Metastatic Lung Carcinoma in the Adrenal Gland (tissue), 1 donor: ENCODE data around the genes PLPP6, RCL1, PDCD1LG2 and MLANA.

DNA sequence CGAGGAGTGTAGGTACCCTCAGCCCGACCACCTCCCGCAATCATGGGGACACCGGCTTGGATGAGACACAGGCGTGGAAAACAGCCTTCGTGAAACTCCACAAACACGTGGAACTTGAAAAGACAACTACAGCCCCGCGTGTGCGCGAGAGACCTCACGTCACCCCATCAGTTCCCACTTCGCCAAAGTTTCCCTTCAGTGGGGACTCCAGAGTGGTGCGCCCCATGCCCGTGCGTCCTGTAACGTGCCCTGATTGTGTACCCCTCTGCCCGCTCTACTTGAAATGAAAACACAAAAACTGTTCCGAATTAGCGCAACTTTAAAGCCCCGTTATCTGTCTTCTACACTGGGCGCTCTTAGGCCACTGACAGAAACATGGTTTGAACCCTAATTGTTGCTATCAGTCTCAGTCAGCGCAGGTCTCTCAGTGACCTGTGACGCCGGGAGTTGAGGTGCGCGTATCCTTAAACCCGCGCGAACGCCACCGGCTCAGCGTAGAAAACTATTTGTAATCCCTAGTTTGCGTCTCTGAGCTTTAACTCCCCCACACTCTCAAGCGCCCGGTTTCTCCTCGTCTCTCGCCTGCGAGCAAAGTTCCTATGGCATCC is 957 bp downstream of the GLIS3 start:
- PRO-cap, result no peak

- PRO-cap, result no peak
These were observed 18.2 kb downstream of the SLC1A1 start for GRCh38 chr9:4508128-4509183.

GRCh38 chr9:4549936-4550432 is 59.7 kb downstream of the SLC1A1 start:
- PRO-cap, result no peak

DNA sequence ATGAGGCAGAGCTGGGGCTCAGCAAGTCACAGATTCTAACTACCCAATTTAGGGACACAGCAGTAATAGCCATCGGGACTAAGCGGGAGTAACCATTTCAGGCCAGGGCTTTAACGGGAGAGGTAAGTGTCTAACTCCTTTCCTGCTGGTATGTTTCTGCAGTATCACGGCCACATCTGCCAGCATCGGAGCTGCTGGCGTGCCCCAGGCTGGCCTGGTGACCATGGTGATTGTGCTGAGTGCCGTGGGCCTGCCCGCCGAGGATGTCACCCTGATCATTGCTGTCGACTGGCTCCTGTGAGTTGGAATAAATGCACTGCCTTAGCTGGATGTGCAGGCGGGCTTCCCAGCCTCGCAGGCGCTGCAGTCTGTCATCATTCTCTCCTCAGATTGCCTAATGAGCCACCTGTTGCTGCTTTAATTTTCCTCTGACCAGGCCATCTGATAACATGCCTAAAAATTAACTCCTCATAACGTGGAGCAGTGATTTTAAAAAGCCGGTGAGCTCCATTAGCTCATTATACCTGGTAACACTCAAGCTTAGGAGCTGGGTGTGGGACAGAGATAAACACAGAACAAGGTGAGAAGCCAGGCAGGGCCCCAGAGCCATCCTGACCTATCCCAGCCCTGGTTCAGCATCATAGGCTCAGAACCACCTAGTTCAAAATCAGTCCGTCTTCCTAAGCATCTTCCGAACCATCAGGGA is 79.1 kb upstream of the PLPP6 start:
- PRO-cap, result no peak

- PRO-cap, result no peak
These were observed 78.1 kb upstream of the PLPP6 start for GRCh38 chr9:4583919-4584436.

- PRO-cap, result bidirectional peak, plus-strand start at chr9:4662294, minus-strand start at chr9:4662165
These were observed at the start of gene PLPP6 for GRCh38 chr9:4662074-4663103. PLPP6 (plus strand) TSS chr9:4662294.

GRCh38 chr9:4762756-4763609 is 22.0 kb upstream of the AK3 start:
- PRO-cap, result no peak

DNA sequence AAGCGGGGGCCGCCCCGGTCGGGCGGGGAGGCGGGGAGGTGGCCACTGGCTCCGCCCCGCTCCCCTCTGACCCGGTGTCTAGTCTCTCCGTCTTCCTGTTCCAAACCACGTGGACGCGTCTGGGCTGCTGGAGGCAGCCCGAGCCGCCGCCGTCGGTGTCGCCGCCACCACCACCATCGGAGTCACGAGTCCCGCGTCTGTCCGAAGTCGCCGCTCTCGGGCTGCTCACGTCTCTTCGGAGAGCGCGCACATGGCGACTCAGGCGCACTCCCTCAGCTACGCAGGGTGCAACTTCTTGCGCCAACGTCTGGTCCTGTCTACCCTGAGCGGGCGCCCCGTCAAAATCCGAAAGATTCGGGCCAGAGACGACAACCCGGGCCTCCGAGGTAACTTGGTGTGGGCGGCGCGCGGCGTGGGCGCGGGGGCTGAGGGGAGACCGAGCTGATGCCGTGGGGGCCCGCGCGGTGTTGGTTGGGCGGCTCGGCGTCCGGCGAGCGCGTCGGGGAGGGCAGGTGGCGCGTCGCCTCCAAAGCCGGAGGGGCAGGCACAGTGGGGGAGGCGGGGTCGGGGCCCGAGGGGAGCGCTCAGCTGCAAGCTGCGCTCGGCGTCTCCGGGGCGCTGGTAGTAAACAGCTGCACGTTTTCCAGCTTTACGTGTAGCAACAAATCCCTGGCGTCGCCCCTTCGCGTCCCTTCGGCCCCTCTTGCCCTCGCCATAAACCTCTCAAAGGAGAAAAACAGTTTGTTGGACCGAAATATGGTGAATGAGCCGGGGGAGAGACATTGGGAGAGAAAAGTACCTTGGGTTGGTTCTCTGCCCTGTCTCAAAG is at the start of gene RCL1:
TSS of gene RCL1 (plus strand) at position 103 of the 829 bp plus-strand sequence.
- PRO-cap, result bidirectional peak, plus-strand start at position 108 of the sequence, minus-strand start outside the sequence; unidirectional peak, plus-strand start at position 187 of the sequence

DNA sequence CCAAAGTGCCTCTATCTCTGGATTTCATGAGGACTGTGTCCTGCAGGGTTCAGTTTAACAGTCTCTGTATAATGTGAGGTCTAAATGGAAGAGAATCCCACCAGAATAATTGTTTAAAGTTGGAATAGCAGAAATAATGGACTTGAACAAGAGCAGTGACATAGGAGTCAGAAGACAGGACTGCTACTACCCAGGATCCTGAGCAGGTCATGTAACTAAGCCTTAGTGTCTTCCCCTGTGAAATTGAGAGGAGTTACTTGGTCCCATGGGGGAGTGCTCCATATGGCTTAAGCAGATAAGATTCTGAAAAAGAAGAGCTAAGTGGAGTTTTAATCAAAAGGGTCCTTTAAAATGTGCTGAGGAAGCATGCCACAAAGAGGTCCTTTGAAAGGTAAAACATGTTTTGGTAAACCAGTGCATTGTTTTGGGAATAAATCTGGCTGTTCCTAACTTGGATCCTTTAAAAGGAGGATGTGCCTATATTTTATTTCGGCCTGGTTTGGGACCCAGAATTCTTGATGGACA is 5.5 kb downstream of the RCL1 start:
- PRO-cap, result no peak

DNA sequence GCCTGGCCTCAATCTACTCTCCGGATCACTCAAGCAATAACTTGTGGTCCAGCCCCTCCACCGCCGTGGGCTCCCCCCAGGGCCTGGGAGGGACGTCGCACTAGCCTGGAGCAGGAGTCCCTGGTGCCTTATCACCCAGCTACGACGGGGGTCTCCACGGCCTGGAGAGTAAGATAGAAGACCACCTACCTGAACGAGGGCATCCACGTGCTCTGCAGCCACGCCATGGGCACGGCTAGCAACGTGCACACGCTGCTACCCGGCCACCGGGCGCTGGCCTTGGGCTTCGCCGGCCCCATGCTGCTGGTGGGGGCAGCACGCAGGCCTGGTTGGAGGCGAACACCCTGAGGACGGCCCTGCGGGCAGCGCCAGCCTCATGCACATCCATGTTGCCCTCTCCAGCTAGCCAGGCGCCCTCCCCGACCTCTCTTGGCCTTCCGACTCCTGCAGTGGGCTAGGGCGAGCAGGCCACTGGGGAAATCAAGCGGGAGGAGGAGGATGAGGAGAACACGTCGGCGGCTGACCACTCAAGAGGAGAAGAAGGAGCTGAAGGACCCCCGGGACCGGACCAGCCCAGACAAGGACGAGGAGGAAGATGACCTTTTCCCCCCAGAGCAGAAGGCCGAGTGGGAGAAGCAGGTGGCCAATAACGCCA is 73.4 kb downstream of the INSL6 start:
- PRO-cap, result no peak

GRCh38 chr9:5488465-5489061 is 21.8 kb upstream of the PDCD1LG2 start:
- PRO-cap, result no peak

GRCh38 chr9:5500659-5501400 is 9.5 kb upstream of the PDCD1LG2 start:
- PRO-cap, result no peak

- PRO-cap, result no peak
These were observed 622 bp upstream of the PDCD1LG2 start for GRCh38 chr9:5509558-5510260.

- PRO-cap, result bidirectional peak, plus-strand start at chr9:5510531, minus-strand start at chr9:5510455
These were observed at the start of gene PDCD1LG2 for GRCh38 chr9:5510261-5510682. PDCD1LG2 (plus strand) TSS chr9:5510531.

DNA sequence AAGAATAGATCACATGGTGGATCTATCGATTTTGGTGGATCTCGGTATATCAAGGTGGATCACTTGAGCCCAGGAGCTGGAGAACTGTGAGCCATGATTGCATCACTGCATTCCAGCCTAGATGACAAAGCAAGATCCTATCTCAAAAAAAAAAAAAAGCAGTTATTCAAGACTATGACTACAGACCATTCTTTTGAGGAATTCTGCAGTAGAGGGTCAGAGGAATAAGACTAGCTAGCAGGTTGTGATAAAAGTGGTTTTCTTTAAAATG is 15.0 kb downstream of the ERMP1 start:
- PRO-cap, result no peak

GRCh38 chr9:5832053-5832731 is 725 bp downstream of the ERMP1 start:
- PRO-cap, result unidirectional peak, plus-strand start at chr9:5832649

DNA sequence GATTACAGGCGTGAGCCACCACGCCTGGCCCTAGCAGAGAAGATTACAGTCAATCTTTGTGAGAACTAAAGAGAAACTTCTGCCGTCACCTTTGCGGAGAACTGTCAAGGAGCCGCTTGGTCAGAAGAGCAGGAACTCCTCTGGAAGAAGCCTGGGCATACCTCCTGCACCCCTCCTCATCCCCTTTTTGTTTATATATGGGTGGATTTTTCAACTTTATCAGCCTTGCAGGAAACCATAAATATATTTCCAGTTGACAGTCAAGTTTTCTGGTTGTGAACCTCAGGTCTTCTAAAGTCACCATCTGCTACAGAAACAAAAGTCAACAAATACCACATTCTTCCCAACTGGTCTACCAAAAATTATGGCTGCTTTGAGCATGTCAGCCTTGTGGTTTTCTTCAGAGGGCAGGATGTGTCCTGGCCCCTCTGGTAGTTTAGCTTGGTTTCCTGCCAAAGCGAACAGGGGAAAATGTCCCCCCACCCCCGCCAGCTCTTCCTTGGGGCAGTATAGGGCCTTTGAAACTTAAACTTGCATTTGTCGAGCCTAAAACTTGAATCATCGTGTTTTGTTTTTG is 11.7 kb upstream of the ERMP1 start:
- PRO-cap, result no peak

DNA sequence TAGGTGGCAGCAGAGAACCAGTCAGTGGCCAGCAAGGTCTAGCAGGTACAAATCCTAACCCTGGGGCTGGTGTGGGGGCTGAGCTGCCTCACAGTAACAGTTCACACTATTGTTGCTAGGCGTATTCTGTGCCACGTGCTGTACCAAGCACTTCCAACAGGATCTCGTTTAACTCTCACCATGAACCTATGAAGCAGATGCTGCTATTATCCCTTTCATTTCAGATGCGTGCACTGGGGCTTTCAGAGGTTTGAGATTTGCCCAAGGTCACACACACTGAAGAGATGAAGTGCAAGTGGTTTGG is 4.5 kb upstream of the MLANA start:
- PRO-cap, result no peak

DNA sequence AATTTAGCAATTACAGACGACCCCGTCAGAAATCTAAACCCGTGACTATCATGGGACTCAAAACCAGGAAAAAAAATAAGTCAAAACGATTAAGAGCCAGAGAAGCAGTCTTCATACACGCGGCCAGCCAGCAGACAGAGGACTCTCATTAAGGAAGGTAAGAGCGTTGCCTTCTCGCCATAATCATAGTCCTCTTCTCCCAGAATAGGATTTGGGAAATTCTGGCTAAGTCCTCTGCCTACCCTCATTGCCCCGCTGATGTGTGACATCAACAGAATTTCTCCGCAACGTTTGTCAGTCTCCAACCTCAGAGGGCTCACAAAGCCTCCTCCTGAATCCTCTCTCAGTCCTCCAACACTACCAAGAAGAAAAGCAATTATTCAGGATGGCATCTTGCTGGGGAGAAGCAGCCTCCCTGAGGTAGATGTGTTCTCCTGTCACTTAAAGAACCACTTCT is at the start of gene MLANA:
TSS of gene MLANA (plus strand) at position 110 of the 457 bp plus-strand sequence.
- PRO-cap, result no peak

GRCh38 chr9:6008842-6009077 is 478 bp upstream of the KIAA2026 start:
- PRO-cap, result no peak